Kidney (tissue), 2 donors: Measurements from ENCODE around the gene NEO1.

- PRO-cap = no peak
- RRBS = no CpG with 5 or more reads among the region's 1 CpG
These were observed 67.3 kb downstream of the ARIH1 start for GRCh38 chr15:72541308-72541857.

DNA sequence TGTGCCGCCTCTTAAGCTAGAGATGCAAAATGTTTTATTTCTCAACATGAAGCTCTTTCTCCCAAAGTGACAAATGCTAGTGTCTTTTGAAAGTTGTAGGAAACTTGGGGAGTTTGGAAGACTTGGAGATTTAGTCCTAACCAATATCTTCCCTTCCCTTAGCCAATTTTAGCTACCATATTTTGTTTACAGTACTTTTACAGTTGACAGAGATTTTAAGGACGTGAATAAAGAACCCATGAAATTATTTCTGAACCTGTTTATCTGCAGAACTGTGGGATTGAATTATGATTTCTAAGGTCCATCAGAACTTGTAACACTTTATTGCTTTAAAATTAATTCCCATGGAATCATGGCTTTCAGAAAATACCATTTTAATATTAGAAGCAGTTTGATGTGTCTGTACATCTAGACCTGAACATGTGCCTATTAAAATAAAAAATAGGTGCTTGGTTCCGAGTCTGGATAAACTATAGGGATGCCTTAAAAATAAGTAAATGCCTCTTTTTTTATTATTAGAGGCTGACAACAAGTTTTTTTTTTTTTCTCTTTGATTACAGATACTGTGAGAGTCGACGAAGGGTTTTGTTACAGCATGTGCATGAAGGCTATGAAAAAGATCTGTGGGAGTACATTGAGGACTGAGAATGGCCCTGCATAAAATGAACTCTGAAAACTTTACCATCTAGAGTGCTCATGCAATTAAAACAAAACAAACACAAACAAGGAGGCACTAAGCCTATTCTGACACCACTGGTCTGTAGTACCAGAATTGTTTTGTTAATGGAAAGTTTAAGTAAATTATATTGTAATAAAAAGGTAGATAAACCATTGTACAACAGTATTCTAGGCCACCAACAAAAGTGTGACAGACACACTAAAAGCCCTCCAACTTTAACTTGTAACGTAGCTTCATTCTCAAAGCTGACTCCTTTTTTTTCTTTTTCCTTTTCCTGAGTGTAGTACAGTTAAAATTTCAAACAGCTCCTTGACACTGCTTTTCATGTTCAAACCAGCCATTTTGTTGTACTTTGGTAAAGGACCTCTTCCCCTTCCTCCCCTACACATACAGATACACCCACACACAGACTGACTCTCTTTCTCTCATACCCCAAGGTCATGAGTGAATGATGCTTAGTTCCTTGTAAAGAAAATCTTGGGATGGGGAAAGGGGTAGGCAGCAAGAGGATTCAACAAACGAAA is 71.4 kb upstream of the GOLGA6B start:
- PRO-cap = no peak
- RRBS = no CpG with 5 or more reads among the region's 7 CpGs

DNA sequence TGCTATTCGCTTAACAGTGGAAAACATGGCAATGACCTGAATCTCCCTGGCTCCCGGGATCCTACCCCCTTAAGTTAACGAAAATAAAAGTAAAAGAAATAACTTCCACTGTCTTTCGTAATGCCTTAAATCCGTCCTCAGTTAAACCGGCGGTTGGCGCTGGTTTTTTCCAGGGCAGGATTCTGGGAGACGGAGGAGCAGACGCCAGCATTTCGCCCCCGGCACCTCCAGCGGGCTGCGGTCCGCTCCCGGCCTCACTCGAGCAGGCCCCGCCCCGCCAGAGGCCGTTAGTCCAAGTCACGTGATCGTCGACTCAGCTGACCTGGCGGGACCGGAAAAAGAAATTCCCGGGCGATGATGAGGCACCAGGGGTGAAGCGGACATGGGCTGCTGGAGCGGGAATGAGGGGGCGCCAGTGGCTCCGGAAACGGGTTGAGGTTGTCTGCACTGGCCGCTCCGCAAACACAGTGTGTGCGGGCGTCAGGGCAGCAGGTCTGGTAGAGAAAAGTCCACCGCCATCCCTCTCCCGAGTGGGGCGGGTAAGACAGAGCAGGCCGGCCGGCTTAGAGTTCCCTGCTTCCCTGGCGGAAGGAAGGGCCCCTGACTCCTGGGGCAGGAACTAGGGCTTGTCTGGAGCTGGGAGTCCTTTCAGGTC is 17.7 kb upstream of the GOLGA6B start:
- PRO-cap = bidirectional peak, plus-strand start at position 352 of the sequence, minus-strand start at position 276 of the sequence
- RRBS = no CpG with 5 or more reads among the region's 42 CpGs

- PRO-cap = no peak
- RRBS = no CpG with 5 or more reads among the region's 7 CpGs
These were observed 1.9 kb upstream of the ADPGK start for GRCh38 chr15:72785200-72786195.

- PRO-cap = bidirectional peak, plus-strand start at chr15:73051679, minus-strand start at chr15:73051566; bidirectional peak, plus-strand start at chr15:73051929, minus-strand start at chr15:73051938; bidirectional peak, plus-strand start at chr15:73052364, minus-strand start at chr15:73052149
- RRBS = 2% methylated on average over 37 of the region's 97 CpGs
These were observed 727 bp upstream of the NEO1 start for GRCh38 chr15:73051216-73052255.

- PRO-cap = bidirectional peak, plus-strand start at chr15:73052364, minus-strand start at chr15:73052149; bidirectional peak, plus-strand start at chr15:73052744, minus-strand start at chr15:73052730
- RRBS = 2% methylated on average over 74 of the region's 98 CpGs
These were observed at the start of gene NEO1 for GRCh38 chr15:73052256-73052983. Gene NEO1 (plus strand): TSS chr15:73052463.

DNA sequence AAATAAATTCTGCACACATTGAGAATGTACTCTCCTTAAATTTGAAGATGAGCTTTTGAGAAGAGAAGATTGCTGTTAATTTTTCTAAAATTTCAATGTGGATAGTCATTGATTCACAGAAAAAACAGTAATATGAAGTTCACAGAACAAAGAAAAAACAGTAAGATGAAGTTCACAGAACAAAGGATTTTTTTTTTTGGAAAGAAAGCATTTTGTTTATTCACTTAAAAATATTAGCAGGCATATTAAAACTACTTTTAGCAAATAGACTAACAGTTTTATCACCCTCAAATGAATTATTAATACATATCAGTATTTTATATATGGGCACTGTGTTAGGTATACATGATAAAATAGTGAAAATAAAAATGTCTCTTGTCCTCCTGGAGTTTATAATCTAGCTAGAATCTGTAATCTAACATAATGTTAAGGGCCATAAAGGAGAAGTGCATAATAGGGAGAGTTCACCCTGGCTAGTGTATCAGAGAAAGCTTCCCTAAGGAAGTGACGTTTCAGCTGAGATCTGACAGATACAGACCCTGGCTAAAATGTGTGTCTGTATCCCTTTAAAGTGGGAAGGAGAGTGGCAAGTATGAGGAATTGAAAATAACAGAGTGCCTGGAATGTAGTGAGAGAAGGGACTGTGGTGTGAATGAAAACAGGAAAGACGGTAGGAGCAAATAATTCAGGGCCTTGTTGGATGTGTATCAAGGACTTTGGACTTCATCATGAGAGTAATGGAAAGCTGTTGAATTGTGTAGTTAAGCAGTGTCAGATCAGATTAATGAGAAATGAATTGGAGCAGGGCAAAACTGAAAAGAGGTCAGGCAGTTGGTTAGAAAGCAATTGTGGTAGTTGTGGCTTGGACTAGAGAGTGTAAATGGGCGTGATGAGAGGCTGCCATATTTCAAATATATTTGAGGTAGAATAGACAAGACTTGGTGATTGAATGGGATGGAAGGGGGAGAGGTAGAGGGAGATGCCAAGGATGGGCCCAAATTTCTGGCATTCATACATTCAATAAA is 30.4 kb downstream of the NEO1 start:
- PRO-cap = no peak
- RRBS = no CpG with 5 or more reads among the region's 3 CpGs

DNA sequence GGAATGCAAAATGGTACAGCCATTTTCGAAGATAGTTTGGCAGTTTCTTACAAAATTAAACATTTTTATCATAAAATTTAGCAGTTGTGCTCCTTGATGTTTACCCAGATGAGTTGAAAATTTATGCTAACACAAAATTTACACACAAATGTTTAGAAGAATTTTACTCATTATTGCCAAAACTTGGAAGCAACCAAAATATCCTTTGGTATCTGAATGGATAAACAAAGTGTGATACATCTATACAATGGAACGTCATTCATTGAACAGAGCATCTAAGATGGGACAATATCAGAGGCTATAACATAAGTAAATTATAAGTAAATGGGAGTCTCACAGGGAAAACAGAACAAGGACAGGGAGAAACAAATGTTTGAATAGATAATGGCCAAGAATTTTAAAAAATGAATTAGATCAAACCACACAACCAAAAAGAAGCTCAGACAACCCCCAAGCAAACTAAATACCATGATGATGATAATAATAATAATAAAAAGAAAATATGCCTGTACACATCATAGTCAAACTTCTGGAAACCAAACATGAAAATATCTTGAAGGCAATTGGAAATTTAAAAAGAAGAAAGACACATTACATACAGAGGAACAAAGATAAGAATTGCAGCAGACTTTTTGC is 133.4 kb downstream of the NEO1 start:
- PRO-cap = no peak
- RRBS = no CpG with 5 or more reads among the region's 2 CpGs

GRCh38 chr15:73596068-73596690 is 37.0 kb downstream of the NPTN start:
- PRO-cap = no peak
- RRBS = no CpG with 5 or more reads among the region's 2 CpGs

GRCh38 chr15:73609954-73610461 is 23.2 kb downstream of the NPTN start:
- PRO-cap = no peak
- RRBS = no CpG with 5 or more reads among the region's 3 CpGs

DNA sequence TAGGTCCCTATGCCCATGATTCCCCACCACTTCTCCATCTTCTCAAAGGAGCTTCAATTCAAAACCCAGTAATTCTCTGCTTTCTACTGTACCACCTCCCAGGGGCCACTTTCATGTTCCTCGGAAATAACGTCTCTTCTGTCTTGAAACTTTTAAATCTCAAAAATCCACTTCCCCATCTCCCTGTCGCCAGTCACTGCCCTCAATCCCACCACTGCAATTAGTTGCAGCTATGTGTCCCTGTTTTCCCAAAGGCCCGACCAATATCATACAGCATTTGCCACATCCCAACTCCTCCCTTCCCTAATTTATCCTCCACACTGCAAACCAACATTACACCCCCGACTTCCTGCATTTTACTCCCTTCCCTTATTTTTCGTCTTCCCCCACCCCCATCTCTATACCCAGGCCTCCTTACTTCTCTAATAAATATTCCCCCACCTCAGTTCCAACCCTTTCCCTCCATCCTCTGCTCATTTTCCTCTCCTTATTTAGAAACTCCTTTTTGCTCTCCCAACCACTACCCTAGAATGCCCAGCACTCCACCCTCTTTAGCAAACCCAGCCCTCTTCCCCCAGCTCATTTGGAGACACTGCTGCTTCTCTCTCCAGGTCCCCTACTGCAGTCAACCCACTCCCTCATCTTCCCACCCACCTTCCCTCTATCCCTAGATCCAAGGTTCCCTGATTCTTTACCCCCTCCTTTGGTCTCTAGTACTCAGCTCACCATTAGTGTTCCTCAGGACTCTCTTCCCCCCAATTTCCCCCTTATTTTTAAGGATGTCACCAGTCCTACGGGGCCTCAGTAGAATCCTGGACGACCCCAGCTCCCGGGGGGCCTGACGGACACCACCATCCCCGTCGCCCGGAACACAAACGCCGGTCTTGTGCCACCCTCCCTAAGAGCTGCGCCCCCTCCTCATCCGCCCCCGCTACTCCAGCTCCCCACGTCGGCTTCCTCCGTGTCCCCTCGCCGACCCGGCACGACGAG is 1.0 kb downstream of the NPTN start:
- PRO-cap = bidirectional peak, plus-strand start at position 610 of the sequence, minus-strand start at position 471 of the sequence
- RRBS = 2% methylated on average over 10 of the region's 26 CpGs

GRCh38 chr15:73684644-73685473 is 676 bp downstream of the CD276 start:
- PRO-cap = no peak
- RRBS = 3% methylated on average over 23 of the region's 48 CpGs

- PRO-cap = no peak
- RRBS = no CpG with 5 or more reads among the region's 3 CpGs
These were observed 2.5 kb downstream of the CD276 start for GRCh38 chr15:73686736-73687056.

- PRO-cap = no peak
- RRBS = no CpG with 5 or more reads among the region's 2 CpGs
These were observed 5.0 kb downstream of the CD276 start for GRCh38 chr15:73689258-73689539.

- PRO-cap = no peak
- RRBS = no CpG with 5 or more reads among the region's 7 CpGs
These were observed 24.5 kb downstream of the CD276 start for GRCh38 chr15:73708642-73709066.

DNA sequence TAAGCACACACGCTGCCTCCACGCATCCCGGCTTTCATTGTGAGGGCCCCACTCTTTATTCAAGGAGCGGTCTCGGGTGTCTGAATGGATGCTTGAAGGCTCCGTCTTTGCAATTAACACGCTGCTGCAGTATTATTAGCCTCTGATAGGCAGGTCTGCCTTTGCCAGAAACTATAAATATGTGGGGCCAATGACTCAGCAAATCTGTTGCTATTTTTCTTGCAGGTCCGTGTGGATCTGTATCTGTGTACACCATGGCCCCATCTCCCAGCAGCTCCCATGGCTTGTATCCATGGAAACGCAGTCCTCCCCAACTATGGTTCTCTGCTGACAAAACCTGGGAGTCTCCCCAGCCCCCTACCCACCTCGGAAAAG is 21.6 kb upstream of the INSYN1 start:
- PRO-cap = no peak
- RRBS = no CpG with 5 or more reads among the region's 10 CpGs

DNA sequence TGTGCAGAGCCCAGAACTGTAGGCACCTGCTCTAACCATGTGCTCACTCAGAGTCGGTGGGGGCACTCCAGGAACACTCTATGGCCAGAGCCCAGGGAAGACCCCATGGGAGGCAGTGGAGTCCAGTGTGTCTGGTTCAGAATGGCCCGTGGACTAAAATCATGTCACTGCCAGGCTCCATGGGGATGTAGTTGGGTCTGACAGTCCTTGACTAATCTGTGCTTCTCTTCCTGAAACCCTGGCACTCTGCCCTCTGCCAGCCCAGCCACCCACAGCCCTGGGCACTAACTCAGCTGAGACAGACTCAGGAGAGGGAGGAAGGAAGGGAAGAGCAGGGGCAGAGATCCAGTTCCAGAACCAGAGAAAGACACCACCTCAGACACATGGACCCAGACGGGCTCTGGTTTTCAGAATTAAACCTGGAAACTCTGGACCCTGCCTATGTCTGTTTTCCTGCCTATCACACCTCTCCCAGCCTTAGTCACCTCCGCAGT is 56.6 kb upstream of the INSYN1 start:
- PRO-cap = no peak
- RRBS = no CpG with 5 or more reads among the region's 4 CpGs

DNA sequence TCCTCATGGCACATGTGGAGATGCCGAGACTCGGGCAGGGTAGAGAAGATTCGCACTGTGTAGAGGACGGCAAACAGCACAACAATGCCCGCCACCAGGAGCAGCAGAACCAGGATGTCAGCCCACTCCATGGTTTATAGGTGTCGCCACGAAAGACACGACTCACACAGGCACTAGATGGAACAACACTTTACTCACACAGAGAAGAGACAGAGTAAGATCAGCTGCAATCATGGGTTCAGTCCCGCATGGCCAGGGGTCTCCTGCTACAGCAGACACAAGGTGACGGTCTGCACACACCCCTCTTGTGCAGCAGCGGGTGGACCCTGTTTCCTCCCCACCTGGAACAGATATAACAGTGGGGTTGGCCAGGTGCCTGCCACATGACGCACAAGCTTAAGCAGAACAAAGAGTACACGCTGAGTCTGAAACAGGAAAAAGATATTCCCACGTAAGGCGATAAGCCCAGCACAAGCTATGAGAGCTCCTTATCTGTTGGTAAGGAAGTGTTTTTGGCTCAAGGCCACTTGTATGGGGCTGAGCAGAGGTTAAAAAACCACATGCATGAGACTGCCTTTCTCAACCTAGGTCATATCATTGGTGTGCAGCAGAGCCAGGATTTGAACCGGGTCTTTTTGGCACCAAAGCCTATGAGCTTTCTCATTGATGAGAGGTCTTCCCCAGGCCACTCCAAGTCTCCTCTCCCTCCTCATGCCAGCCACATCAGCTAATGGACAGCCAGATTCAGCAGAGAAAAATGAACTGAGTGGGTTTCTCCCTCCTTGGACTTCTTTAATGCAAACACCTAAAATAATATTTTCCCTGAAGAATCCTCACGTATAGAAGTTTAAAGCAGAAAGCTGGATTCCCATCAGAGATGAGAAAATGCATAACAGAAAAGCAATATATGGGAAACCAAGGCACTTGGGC is 2.3 kb upstream of the TBC1D21 start:
- PRO-cap = no peak
- RRBS = no CpG with 5 or more reads among the region's 17 CpGs

- PRO-cap = no peak
- RRBS = no CpG with 5 or more reads among the region's 1 CpG
These were observed 16.0 kb downstream of the TBC1D21 start for GRCh38 chr15:73889352-73889795.

DNA sequence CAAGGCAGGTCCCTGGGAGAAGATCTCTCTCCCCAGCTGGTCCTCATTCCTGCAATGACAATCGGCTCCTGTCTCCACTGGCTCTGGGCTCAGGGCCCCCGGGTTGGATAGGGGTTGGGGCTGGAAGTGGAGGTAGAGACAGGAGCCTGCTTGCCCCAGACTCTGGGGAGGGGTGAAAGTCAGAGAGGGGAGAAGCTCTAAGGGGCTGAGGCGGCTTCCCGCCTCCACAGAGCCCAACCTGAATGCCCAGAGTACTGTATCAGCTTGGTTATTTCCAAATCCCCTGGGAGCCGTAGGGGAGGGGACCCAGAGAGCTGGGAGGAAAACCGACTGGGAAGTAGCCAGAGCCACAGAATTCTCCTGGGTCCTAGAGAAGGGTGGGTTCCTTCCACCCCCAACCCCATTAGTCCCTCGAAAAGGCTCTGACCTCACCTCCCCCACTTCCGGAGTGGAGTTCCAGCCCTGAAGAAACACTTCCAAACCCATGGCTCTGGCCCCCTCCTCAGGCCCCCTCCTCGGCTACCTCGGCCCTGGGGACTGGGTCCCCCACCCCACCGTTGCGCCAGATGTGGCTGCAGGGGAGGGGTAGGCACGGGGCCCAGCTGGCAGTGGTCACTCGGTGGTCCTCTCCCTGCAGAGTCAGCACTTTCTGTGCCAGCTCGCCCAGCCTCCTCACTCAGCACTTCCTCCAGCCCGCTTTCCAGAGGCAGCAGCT is 3.7 kb upstream of the LOXL1 start:
- PRO-cap = bidirectional peak, plus-strand start at position 443 of the sequence, minus-strand start at position 240 of the sequence
- RRBS = no CpG with 5 or more reads among the region's 16 CpGs